Mesenchymal stem cell of the bone marrow (primary cell): Measurements from ENCODE around the genes PRR14L and SLC5A4.

DNA sequence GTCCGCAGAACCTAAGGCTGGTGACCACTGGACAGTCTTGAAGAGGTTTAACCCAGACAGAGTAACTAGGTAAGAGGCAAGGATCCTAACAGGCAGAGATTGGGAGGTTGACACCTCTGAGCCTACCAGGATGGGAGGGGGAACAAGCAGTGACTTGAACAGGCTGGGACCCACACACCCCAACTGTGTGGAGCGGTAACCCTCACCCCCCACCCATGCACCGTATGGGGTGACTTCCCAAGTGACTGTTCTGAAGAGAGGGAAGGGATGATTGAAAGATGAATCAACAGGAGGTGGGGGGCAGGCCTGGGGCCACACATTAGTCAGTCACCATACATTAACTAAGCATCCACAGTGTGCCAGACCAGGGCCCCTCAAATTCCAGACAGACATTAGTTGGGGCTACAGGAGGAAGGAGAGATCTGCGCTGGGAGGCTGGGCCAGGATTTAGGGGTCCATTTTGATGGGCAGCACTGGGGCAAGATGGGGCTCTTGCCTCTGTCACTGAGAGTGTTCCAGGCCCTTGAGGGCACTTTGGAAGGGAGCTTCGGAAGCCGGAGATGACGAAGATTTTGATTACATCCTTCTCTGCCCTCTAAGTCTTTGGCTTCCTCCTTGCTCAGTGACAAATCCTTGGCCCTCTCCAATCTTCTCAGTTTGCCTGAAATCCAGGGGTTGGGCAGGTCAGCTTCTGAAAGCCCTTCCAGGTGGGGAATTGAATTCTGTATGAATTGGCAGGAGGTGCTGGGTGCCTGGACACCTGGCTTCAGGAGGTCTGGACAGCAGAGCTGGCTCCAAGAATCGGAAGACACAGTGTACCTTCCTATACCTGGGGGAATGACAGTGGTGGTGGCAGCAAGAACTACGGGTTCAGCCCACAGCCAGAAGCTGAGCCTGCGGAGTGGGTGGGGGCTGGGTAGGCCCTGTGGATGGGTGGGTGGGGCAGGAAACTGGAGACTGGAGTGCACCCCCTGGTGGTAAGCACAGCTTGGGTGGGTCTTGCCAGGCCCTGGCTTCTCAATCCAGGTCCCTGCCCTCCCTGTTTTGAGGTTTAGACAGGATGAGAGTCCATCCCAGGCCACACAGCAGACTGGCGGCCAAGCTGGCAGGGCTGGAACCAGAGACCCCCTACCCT is 1.1 kb downstream of the SMTN start:
- CAGE, long polyA plus RNA, result no peak

DNA sequence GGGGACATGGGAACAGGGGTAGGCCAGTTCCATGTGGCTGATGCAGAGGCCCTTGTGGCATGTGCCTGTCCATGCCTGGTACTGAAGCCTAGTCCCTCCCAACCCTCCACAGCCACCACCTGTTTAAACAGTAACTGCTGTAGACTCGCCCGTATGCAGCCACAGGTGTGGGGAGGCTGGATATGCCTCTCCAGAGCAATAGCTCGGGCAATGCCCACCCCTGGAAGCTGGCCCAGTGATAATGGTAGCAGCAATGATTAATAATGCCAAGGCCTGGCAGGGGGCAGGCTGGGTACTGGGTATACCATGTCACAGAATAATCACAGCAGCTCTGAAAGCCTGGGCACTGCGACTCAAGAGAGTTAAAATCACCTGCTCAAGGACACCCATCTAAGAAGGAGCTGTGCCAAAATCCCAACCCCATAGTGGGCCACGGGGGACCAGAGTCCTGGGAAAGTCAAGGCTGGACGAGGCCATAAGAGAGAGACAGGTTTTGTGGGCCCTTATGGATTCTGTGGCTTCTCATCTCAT is 2.4 kb downstream of the SMTN start:
- CAGE, long polyA plus RNA, result no peak

- CAGE, long polyA plus RNA, result no peak
These were observed 5.9 kb downstream of the SMTN start for GRCh38 chr22:31087048-31087351.

DNA sequence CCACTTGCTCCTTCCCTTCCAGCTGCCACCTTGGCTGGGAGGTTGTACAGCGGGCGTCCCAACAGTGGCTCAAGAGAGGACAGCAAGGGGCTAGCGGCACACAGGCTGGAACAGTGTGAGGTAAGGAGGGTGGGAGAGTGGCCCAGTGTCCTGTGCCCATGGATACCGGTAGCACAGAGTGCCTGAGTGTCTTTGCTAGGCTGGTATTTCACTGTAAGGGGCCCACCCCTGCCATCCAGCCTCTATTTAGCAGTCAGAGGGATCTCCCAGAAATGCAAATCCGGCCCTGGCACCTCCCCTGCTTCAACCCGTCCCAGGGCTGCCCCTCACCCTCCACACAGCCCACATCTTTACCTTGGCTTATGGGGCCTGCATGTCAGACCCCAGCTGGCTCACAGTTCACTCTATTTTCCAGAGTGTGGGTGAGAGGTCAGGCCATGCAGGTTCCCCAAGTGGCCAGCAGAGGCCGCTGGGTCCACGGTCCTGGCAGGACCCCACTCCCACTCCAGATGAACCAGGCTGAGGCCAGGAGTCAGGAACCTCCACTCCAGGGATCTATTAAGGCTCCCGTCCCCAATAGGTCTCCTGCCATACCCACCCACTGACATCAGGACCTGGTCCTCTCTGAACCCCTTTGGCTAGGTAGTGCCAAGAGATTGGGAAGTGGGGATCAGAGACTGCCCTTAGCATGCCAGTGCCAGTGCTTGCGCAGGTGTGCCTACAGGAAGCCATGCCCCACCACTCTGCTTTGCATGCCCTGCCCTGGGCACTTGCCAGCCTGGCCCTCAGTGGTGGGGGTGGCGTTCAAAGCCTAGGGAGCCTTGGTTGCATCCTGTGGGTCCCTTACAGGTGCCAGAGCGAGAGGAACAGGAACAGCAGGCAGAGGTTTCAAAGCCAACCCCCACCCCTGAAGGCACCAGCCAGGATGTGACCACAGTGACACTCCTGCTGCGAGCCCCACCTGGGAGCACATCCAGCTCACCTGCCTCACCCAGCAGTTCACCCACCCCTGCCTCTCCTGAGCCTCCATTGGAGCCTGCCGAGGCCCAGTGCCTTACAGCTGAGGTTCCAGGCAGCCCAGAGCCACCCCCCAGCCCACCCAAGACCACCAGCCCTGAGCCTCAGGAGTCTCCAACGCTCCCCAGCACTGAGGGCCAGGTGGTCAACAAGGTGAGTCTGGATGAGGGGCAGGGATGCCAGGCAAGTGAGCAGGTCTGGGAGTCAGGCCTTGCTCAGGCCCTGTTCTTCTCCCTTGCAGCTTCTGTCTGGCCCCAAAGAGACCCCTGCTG is 8.2 kb downstream of the SMTN start:
- CAGE, long polyA plus RNA, result no peak

- CAGE, long polyA plus RNA, result no peak
These were observed 3.3 kb downstream of the SELENOM start for GRCh38 chr22:31103860-31104674.

DNA sequence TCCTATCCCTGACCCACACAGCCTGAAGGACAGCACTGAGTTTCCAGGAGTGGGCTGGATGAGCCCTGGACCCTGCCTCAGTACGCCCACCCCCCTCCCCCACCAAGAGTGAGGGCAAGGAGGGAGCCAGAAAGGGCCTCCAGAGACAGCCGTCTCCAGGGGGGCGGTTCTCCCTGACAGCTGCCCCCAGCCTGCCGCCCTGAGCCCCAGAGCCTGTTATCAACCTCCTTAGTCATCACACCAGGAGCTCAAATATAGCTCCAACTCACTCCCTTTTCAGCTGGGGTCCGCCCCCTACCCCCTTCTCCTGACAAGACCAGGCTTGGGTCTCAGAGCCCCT is 2.6 kb upstream of the INPP5J start:
- CAGE, long polyA plus RNA, result no peak

GRCh38 chr22:31218470-31219210 is 6.5 kb downstream of the LIMK2 start:
- CAGE, long polyA plus RNA, result no peak

DNA sequence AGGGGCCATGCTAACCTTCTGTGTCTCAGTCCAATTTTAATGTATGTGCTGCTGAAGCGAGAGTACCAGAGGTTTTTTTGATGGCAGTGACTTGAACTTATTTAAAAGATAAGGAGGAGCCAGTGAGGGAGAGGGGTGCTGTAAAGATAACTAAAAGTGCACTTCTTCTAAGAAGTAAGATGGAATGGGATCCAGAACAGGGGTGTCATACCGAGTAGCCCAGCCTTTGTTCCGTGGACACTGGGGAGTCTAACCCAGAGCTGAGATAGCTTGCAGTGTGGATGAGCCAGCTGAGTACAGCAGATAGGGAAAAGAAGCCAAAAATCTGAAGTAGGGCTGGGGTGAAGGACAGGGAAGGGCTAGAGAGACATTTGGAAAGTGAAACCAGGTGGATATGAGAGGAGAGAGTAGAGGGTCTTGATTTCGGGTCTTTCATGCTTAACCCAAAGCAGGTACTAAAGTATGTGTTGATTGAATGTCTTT is 10.7 kb downstream of the LIMK2 start:
- CAGE, long polyA plus RNA, result no peak

GRCh38 chr22:31243247-31243714 is 31.2 kb downstream of the LIMK2 start:
- CAGE, long polyA plus RNA, result no peak

- CAGE, long polyA plus RNA, result no peak
These were observed 38.3 kb downstream of the PIK3IP1 start for GRCh38 chr22:31253961-31254405.

- CAGE, long polyA plus RNA, result no peak
These were observed 26.1 kb downstream of the EIF4ENIF1 start for GRCh38 chr22:31463467-31464103.

GRCh38 chr22:31749496-31750638 is at the start of gene PRR14L:
PRR14L (minus strand) TSS chr22:31750132.
- CAGE, long polyA plus RNA, result no peak

DNA sequence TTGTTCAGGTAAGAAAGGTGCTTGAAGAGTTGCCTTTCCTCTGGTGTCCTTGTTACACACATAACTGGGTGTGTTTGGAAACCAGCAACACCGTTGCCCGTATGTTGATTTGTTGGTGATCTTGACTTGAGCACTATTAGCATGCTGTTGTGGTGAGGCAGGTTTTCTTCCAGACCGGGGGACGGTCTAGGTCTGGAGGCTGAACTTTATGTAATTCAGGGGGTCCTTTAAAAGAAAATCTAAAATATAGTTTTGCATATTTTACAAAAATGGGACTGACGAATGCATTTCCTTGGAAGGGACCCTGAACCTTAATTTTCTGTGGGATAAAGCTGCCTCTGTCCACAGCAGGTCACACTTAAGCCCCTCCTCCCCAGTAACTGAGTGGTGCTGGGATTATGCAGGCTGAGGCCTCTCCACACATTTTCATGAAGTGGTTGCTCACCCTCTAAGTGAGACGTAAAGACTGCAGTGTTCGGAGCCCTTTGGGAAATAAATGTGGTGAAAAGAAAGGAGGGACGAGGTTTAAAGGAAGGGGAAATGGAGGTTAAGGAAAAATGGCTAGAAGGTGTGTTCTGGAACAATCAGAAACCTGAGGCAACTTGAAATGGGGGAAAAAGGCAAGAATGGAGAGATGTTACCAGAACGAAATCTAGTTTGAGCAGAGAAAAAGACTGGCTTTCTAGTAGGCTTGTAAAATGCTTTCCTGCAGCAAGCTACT is 1.9 kb downstream of the YWHAH start:
- CAGE, long polyA plus RNA, result no peak

- CAGE, long polyA plus RNA, result no peak
These were observed 10.2 kb downstream of the YWHAH start for GRCh38 chr22:31954462-31954969.

DNA sequence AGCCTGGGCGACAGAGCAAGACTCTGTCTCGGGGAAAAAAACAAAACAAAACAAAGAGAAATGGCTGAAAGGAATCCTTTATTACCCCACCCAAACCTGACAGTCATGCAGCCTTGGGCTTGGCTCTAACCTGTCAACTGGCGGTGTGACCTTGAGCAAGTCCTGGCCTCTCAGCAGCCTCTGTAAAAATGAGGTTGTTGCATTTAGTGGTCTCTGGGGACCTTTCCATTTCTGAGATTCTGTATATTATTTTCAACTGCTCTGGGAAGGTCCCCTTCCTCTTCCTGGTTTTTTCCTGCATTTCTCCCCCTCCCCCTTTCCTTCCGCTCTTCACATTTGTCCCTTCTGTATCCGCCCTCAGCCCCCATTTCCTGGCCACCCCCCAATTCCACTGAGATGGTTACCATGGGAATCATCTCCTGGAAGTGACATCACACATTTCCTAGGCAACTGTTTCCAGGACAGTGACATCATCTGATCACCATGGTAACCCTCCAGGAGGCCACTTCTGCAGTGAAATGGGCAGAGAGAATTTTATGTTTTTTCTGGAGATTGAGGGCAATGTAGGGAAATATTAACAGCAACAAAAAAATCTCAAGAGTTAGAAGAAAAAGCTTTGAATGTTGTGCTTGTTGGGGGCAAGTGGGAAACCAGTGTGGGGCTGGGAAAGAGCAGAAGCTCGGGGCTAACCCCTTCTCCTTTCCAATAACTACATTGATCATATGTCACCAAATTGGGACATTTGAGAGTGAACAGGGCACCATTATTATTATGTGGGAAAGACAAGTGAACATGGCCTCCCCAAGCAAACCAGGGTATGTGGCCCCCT is 19.6 kb downstream of the YWHAH start:
- CAGE, long polyA plus RNA, result no peak

- CAGE, long polyA plus RNA, result no peak
These were observed 15.6 kb downstream of the SLC5A1 start for GRCh38 chr22:32058629-32059021.

- CAGE, long polyA plus RNA, result no peak
These were observed 16.0 kb downstream of the SLC5A1 start for GRCh38 chr22:32059022-32059438.

DNA sequence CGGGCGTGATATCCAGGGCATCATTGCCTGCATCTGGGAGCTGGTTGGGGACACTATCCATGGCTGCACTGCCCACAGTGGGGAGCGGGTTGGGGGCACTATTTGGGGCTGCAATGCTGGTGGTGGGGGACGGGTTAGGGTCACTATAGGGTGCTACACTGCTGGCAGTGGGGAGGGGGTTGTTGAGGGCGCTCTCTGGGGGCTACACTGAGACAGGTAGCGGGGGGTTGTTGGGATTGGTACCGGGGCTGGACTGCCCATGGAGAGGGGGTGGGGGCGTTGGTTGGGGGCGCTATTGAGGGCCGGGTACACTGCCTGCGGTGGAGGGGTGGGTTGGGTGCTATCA is 763 bp upstream of the RFPL2 start:
- CAGE, long polyA plus RNA, result no peak

GRCh38 chr22:32255145-32255446 is at the start of gene SLC5A4:
SLC5A4 (minus strand) TSS chr22:32255347.
- CAGE, long polyA plus RNA, result no peak

DNA sequence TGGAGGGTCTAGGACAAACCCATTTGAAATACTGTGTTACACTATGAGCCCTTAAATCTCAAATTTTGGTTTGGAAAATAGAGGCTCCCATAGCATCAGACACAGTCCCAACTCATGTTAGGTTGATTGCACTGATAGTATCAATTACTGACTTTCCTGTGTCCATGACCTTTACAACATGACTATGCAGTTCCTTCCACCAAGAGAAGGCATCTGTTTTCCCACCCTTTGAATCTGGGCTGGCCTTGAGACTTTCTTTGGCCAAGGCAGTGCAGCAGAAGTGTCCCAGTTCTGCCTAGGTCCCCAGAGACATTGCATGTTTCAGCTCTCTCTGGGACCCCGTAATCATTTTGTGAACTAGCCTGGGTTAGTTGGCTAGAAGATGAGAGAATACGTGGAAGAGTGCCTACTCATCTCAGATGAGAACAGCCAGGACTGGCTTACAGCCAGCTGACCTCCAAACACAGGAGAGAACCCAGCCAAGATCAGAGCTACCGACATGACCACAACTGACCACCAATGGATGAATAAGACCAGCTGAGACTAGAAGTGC is 145.0 kb downstream of the FBXO7 start:
- CAGE, long polyA plus RNA, result no peak